ENCODE measurements around a stretch of chr10.

DNA sequence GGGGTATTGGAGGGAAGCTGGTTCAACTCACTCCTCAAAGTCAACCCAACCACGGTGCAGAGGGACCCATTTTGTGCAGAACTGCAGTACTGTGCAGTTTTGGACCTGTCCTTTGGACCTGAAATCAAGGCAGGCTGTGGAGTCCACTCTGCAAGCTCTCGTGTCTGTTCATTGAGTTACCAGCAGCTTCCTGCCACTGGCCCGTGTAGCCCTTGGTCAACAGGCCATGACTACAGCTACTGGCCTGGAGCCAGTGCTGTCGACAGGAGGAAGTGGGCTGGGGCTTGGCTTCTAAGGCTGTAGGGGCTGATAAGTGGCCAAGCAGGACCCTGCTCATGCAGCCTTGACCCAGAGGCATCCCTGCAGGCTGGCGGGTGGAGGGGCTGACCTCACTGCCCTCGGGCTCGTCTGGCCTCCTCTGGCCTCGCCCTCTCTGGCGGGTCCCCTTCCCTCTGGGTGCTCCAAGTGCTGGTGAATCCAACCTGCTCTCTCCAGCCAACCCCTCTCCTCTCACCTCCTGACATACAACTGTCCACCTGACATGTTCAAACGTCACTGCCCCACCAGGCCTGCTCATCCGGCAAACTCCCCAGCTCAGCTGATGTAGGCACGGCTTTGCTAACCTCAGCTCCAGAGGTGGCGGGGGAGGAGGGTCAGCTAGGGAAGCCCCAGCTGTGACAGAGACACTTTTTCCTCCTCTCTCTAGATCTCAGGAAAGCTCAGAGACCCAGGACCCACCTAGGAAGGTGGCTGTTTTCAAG is 188.5 kb upstream of the LYZL2 start:
- PRO-cap, 2 experiments = no peak in any of the 2 experiments

- PRO-cap, 2 experiments = no peak in any of the 2 experiments
Measured at GRCh38 chr10:30862447-30863008, 169.1 kb downstream of the ZNF438 start.

GRCh38 chr10:30901862-30902578 is 129.6 kb downstream of the ZNF438 start:
- PRO-cap, 2 experiments = no peak in any of the 2 experiments

DNA sequence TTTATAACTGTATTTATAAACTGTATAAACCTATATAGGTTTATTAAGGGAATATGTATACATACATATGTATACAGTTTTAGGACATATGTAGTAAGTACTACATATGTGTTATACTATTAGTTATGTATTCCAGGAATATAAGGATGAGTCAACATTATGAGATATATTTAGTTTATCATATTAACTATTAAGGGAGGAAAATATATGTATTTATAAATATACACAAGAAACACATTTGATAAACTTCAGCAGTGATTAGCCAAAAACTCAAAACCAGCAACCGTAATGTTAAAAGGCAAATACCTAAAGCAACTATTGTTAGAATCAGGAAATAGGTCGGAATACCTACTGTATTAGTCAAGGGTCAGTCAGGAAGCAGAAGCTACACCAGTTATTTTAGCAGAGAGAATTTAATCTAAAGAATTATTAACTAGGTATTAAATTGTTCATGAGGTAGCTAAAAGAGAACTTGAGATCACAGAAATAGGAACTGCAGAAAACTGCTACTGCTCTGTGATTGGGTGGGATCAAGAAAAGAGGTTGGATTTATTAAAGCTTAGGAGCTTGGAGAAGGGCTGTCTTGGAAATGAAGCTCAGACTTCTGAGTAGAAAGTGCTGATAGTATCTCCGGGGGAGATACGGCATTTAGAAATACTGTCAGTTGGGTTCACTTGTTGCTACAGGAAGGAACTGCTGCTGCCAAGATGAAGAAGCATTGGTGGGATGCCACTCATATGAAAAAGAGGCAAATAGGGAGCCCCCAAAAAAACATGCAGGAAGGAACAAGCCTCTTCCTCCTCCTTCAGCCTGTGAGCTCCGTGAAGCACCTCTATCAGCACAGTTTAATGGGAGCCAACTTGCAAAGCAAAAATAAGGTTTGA is 20.0 kb upstream of the ZNF438 start:
- PRO-cap, 2 experiments = no peak in any of the 2 experiments

DNA sequence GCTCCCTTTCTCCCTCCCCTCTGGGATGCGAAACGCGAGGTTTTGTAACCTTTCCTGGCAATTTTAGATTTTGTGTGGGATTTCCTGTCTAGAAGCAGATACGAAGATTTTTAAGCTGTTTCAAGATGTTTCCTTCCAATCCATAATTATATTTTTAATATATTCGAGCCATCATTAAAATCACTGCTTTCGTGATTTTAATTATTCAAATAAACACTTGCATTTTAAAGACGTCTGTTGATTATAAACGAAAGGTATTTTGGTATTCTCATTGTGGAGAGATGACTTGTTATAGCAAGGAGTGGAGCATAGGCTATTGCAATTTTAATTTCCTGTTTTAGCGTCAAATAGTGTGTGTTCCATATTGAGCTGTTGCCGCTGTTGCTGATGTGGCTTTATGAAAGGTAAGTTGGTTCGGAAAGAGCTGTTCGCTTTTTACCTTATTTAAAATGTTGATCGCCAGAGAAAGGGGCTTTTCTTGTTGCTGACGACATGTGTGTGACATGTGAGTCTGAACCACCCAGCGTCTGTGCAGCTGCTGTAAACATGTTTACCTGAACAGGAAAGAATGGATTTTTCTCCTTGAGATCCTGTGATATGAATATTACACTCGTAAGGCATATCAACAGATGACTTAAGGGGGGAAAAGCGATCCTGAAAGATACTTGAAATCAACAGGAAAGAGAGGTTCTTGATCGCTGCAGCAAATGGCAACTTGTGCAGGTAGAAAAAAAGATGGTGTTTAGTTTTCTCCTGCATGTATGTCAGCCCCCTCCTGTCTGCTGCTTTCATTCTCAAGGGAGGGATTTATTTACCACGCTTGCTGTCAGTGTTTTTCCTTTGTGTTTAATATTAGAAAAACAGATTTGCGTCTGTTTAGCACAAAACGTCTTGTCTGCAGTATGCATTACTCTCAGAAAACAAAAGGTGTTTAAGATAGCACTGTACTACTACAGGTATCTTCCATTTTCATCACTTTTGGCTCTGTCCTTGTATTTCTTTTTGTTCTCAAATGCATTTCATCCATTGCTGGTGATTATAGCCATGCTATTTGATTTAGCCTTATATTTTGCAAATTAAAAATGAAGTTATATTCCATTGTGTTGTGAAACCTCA is 2.5 kb downstream of the ZEB1 start:
- PRO-cap, 2 experiments = peak in 2 of 2 experiments; most common plus-strand start position 271 of the sequence (in 1); most common minus-strand start position 399 of the sequence (in 2)

- PRO-cap, 2 experiments = no peak in any of the 2 experiments
Measured at GRCh38 chr10:31341103-31341949, 22.3 kb downstream of the ZEB1 start.

GRCh38 chr10:31723031-31723669 is 205.5 kb downstream of the ARHGAP12 start:
- PRO-cap, 2 experiments = no peak in any of the 2 experiments

DNA sequence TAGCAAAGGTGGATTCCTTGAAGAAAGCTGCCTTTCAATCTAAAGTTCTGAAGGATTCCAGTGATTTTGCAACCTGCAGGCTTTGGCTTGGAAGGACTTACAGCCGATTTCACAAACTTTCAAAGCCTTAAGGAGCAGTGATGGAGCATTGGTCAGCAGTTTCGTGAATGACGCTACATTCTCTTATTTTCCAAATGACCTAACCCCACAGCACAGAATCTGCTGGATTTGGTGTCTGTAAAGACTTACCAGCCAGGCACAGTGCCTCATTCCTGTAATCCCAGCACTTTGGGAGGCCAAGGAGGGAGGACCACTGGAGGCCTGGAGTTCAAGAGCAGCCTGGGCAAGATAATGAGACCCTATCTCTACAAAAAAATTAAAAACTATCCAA is 167.4 kb downstream of the ARHGAP12 start:
- PRO-cap, 2 experiments = no peak in any of the 2 experiments

DNA sequence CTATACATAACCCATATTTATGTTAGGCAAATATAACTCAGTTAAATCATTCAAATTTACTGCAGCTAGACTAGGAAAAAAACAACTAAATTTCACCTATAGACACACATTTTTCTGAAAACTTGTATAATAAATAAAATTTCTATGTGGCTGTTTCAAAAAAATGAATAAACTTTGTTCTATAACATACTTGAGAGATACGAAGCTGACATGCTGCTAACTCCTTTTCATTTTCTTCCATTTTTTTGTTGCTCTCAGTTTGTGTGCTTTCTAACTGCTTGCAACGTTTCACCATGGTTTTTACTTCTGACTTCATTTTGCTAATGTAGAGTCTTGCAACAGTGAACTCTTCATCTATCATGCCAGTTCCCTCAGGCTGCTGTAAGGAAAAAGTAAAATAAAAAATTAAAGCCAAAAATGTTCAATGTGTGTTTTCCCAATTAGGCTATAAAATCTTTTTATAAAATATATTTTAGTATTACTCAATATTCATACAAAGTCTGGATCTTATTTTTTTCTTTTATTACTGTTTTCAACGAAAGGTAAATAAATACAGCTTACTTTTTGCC is 33.5 kb downstream of the KIF5B start:
- PRO-cap, 2 experiments = no peak in any of the 2 experiments

- PRO-cap, 2 experiments = no peak in any of the 2 experiments
Measured at GRCh38 chr10:32028213-32029033, 27.8 kb downstream of the KIF5B start.

DNA sequence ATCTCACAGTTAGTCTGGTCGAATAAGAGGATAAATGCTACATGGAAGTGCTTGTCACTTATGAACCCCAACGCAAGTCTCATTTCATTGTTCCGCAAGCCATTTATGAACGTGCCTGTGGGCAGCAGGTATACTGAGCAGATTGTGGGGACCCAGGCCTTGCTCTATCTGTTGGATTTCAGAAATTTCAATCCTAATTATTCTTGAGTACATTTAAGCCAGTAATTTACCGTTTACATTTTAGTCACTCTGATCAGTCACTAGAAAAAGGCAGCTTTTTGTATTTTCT is 80.7 kb downstream of the EPC1 start:
- PRO-cap, 2 experiments = no peak in any of the 2 experiments

DNA sequence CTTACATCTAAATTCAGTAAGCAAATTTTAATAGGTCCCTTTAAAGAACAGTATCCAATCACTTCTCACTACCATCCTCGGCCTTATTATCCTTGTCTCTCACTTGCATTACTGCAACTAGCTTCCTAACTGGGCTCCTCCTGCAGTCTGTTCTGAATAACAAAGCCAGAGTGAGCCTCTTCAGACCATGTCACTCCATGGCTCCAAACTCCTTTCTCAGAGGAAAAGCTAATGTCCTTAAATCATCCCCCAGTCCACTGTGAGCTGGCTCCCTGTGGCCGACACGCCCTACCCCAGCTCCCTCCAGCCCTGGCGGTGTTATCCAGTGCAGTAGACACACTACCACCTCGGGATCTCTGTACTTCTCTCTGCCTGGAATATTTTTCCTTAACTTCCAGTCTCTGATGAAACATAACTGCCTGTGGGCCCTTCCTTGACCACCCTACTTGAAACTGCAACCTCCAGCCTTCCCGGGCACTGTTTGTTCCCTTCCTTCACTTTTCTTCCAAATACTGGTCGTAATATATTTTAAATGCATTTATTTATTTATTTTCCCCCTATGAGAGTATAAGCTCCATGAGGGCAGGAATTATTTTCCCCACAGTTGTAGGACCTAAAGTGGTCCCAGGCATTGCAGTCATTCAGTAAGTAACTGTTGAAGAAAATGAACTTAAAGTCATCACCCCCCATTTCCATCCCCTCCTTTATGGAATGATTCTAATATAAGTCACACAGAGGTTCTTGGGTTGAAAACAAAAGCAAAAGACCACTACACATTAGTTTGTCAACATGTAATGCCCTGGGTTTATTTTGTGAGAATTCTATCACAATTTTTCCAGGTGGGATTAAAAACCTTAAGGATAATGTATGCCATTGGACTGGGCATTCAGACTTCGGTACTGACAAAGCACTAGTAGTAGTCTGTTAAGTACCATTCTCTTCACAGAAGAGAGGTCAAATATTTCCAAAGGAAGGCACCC is 79.7 kb downstream of the EPC1 start:
- PRO-cap, 2 experiments = peak in 1 of 2 experiments; most common minus-strand start position 326 of the sequence (in 1)

- PRO-cap, 2 experiments = no peak in any of the 2 experiments
Measured at GRCh38 chr10:32337717-32339034, 8.8 kb downstream of the EPC1 start.

GRCh38 chr10:32362345-32362768 is 15.4 kb upstream of the EPC1 start:
- PRO-cap, 2 experiments = peak in 1 of 2 experiments; most common minus-strand start chr10:32362468 (in 1)

DNA sequence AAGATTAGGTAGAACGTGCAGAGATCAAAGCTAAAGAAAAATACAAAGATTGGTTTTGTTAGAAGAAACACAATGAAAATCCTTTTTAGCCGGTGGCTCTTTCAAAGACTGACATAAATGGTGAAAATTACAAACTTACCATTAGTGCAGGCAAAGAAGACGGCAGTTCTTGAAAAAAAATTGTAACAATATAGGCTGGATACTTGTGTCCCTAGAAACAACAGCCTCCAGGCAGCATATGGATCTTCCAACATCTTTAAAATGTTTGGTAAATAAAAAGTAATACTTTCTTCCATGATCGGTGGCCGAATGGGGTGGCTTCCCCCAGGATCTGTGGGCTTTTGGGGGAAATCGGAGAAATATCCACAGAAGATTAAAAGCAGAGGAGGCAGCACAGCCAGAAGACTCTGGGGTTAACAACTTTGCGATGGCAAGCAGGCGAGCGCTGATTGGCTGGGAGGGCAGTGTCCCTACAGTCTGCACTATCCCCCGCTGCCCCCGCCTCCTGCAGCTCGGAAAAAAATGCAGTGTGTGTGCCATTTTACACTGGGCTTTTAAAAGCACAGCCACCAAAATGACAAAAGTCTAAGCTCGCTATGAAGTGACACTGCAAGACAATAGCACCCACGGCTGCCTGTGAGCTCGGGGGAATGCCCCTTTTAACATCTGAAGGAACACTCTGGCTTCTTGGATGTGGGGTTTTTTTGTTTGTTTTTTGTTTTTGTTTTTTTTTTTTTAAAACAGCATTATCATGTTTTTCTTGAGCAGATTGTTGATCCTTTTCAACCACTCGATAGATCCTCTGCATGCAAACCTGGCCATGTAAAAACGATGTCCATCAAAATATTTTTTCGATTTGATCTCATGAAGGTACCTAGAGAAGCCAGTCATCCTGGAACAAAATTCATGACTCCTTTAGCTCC is 31.7 kb upstream of the EPC1 start:
- PRO-cap, 2 experiments = peak in 2 of 2 experiments; most common plus-strand start position 583 of the sequence (in 2); most common minus-strand start position 375 of the sequence (in 2)

GRCh38 chr10:32379322-32379948 is 32.5 kb upstream of the EPC1 start:
- PRO-cap, 2 experiments = peak in 1 of 2 experiments; most common plus-strand start chr10:32379584 (in 1); most common minus-strand start chr10:32379464 (in 1)

DNA sequence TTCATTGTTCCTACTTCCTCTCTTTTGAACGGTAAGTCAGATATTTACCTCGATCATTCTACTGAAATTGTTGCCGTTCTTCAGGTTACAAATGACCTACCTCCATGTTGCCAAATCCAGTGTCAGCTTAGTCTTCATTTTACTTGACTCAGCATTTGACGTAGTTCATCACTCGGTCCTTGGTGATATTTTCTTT is 1.1 kb downstream of the CCDC7 start:
- PRO-cap, 2 experiments = peak in 1 of 2 experiments; most common minus-strand start position 125 of the sequence (in 1)

DNA sequence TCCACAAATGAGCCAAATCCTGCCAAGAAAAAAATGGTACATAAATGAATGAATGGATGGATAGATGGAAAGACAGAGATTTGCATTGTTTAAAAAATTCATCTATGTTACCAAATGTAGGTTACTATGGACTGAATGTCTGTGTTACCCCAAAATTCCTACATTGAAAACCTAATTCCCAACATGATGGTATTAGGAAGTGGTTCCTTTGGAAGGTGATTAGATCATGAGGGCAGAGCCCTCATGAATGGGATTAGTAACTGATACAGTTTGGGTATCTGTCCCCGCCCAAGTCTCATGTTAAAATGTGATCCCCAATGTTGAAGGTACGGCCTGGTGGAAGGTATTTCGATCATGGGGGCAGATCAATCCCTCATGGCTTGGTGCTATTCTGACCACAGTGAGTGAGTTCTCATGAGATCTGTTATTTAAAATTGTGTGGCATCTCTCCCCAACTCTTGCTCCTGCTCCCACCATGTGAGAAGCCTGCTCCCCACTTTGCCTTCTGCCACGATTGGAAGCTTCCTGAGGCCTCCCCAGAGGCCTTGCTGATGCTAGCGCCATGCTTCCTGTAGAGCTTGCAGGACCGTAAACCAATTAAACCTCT is 31.8 kb downstream of the ITGB1 start:
- PRO-cap, 2 experiments = no peak in any of the 2 experiments

GRCh38 chr10:32932258-32932656 is 25.8 kb downstream of the ITGB1 start:
- PRO-cap, 2 experiments = no peak in any of the 2 experiments

GRCh38 chr10:32942334-32943110 is 15.5 kb downstream of the ITGB1 start:
- PRO-cap, 2 experiments = no peak in any of the 2 experiments

All from cytotoxic T cell (primary cell).